Measurements from ENCODE around the genes MYL10 and RELN.

GRCh38 chr7:101537177-101537589 is 91.9 kb downstream of the MYL10 start:
CAGE:
- cytosol, long polyA minus RNA: no peak
- cytosol, long polyA plus RNA: no peak
- long polyA plus RNA: no peak
- nucleus, long polyA minus RNA: no peak
- nucleus, long polyA plus RNA: no peak

CAGE:
- cytosol, long polyA minus RNA: no peak
- cytosol, long polyA plus RNA: no peak
- long polyA plus RNA: no peak
- nucleus, long polyA minus RNA: no peak
- nucleus, long polyA plus RNA: no peak
Measured at GRCh38 chr7:101629198-101629525, at the start of gene MYL10. Gene MYL10 (minus strand): TSS chr7:101629296.

CAGE:
- cytosol, long polyA minus RNA: no peak
- cytosol, long polyA plus RNA: no peak
- long polyA plus RNA: no peak
- nucleus, long polyA minus RNA: no peak
- nucleus, long polyA plus RNA: no peak
Measured at GRCh38 chr7:101664239-101665097, 35.4 kb upstream of the MYL10 start.

GRCh38 chr7:101701126-101701837 is 72.2 kb upstream of the MYL10 start:
CAGE:
- cytosol, long polyA minus RNA: no peak
- cytosol, long polyA plus RNA: no peak
- long polyA plus RNA: no peak
- nucleus, long polyA minus RNA: no peak
- nucleus, long polyA plus RNA: no peak

GRCh38 chr7:101718404-101719535 is 89.7 kb upstream of the MYL10 start:
CAGE:
- cytosol, long polyA minus RNA: no peak
- cytosol, long polyA plus RNA: no peak
- long polyA plus RNA: no peak
- nucleus, long polyA minus RNA: no peak
- nucleus, long polyA plus RNA: no peak

DNA sequence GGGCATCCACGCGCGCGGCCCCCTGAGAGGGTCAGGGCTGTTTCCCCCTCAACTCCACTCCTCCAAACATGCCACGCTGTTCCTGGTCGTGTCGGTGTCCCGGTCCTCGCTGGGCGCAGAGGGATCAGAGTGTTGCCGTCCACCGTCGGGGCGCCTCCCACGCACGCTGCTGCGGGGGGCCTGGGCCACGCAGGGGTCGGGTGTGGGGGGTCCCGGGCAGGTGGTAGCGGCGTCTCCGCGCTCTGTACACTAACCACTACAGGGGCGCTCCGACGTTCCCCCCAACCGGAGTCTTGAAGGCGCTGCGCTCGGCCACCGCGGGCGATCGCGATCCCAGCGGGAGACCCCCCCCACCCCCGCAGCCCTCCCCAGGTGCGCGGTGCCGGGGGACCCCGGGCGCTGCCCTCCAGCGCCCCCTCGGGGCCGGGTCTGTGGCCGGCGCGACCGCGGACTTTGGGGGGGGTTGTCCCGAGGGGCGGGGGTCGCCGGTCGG is 2.1 kb upstream of the CUX1 start:
CAGE:
- cytosol, long polyA minus RNA: no peak
- cytosol, long polyA plus RNA: no peak
- long polyA plus RNA: no peak
- nucleus, long polyA minus RNA: no peak
- nucleus, long polyA plus RNA: no peak

CAGE:
- cytosol, long polyA minus RNA: no peak
- cytosol, long polyA plus RNA: no peak
- long polyA plus RNA: no peak
- nucleus, long polyA minus RNA: no peak
- nucleus, long polyA plus RNA: no peak
Measured at GRCh38 chr7:101912701-101912900, 95.2 kb downstream of the CUX1 start.

DNA sequence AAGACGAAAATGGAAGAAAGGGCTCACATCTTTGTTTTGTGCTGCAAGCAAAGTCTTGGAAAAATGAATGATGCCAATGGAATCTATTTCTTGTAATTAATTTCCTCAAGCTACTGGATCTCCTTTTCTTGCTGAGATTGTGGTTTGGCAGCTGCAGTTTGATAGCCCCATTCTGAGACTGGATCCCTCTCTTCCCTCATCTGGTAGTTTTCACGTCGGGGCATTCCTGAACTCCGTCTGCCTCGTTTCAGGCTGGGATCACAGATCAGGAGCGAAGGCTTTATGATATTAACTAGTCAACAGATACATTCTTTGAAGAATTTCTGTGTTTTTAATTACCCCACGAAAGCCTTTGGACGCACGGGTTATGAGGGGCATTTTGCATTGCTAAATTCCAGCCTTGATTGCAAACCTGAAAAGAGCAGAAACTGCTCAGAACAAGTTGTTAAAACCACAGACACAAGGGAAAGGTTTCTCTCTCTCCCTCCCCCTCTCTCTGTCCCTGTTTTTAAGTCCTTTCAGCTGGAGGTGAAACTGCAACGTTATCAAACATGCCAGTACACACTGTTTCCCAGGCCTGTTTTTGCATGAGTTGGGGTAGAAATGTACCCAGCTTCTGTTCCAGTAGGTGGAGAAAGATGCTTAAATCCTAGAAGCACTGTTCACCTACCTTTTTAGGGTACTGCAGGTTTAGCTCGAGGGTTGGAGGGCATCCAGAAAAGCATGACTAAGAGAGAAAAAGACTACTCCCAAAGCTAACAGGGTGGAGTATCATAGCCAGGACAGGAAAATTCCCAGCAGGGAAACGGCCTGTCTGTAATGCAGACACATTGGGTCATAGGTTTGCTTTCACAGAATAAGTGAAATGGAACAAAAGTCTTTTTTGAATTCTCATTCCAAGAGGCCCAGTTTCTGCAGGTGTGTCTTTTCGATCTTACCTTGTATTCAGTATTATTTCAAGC is 124.3 kb downstream of the CUX1 start:
CAGE:
- cytosol, long polyA minus RNA: no peak
- cytosol, long polyA plus RNA: no peak
- long polyA plus RNA: no peak
- nucleus, long polyA minus RNA: no peak
- nucleus, long polyA plus RNA: no peak

CAGE:
- cytosol, long polyA minus RNA: no peak
- cytosol, long polyA plus RNA: no peak
- long polyA plus RNA: no peak
- nucleus, long polyA minus RNA: no peak
- nucleus, long polyA plus RNA: no peak
Measured at GRCh38 chr7:101995120-101995824, 177.8 kb downstream of the CUX1 start.

DNA sequence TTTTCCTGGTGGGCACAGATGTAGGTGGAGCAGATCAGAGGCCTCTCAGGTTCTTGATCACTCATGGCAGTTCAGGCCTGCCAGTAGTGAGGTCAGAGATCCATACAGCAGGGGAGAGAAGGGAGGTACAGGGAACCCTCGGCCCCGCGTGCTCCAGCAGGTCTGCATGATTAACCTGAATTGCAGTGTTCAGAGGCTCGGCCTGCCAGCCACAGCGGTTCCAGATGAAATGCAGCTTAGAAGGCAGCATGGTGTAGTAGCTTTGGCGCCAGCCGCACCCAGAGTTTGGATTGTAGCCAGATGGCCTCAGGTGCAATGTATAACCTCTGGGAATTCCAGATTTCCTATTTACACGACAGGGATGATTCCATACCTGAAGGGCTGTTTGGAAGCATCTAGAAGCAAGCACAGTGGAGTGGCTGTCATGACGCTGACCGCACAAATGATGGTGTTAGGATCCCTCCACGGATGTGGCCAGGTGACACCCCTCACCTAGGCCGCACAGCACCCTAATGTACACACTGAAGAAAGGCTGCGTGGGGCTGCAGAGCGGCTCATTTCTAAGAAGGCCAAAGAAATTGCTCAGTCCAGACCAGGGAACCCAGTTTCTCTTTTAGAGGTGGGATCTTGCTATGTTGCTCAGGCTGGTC is 191.6 kb downstream of the CUX1 start:
CAGE:
- cytosol, long polyA minus RNA: no peak
- cytosol, long polyA plus RNA: no peak
- long polyA plus RNA: no peak
- nucleus, long polyA minus RNA: no peak
- nucleus, long polyA plus RNA: no peak

DNA sequence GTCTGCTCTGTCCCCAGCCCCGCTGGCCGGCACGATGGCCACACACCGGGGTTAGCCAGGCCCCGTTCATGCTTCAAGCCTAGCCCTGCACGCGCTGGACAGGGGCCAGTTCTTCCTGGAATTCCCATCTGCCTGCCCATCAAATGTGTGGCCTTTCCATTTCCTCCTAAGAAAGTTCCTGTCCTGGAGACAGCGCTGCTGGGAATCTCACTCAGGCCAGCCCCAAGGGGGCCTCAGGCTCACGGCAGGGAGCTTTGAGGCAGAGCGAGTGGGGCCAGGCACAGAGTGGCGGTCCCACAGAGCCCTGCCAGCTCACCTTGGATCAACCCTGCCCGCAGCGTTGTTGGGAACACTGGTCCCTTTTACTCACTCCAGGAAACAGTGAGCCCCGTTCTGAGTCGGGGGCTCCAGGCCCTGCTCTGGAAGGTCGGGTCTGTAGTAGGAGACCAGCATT is 18.1 kb downstream of the SH2B2 start:
CAGE:
- cytosol, long polyA minus RNA: no peak
- cytosol, long polyA plus RNA: no peak
- long polyA plus RNA: no peak
- nucleus, long polyA minus RNA: no peak
- nucleus, long polyA plus RNA: no peak

DNA sequence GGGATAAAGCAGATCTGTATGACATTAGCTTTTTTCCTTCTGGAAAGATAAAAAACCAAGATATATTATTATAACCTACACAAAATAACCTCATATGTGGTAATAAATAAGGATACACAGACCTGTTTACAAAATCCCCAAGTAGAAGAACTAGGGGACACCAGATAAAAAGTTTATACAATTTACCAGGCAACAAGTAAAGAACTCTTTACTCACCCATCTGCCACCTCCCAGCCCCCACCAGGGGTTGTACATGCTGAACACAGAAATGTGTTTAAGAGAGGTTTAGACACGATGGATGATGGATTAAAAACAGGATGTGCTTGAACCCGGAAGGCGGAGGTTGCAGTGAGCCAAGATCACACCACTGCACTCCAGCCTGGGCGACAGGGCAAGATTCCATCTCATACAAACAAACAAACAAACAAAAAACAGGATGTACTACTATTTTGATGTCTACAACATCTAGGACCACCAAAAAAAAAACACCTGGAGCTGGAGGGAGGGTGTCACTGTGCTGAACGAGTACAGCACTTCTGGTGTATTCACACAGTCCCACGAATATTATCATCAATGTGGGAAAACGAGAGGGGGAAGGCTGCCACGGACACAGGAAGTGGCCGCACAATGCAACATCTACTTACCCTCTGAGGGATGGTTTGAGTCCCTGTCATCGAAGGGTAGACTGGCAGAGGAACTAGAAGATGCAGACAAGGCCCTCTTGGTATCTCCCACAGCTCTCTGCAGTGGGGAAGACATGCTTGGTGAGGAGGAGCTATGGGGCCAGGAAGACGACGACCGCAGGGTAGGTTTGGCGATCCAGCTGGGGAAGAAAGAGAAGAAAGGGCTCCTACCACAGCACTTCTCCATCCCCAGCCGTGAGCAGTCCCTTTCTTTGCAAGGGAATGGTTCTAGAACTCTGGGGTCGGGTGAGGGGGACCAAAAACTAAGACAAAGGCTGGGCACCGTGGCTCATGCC is 13.9 kb upstream of the PRKRIP1 start:
CAGE:
- cytosol, long polyA minus RNA: no peak
- cytosol, long polyA plus RNA: no peak
- long polyA plus RNA: no peak
- nucleus, long polyA minus RNA: no peak
- nucleus, long polyA plus RNA: no peak

DNA sequence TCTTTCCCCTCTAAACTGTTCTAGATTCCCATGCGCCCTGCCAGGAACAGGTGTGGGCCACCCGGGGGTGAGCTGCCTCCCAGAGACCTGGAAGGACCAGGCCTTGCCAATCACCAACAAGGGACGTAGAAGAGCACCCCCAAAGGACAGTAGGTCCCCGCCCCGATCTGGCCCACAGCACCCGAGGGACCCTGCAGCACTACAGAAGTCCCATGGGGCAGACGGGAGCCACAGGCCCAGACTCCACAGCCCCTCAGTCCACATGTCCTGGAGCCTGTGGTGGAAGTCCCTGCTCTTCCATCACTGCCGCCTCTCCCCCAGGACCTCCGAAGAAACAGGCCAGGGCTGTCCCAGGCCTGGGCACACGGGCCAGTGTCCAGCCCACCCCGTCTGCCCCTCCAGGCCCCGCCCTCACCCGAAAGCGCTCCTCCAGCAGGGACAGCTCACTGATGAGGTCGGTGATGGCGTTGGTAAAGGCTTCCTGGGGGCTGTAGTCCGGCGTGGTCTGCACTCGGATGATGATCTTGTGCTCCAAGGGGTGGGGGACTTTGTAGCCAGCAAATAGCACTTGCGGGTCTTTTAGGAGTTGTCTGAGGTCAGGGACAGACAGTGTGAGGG is 4.7 kb downstream of the POLR2J start:
CAGE:
- cytosol, long polyA minus RNA: no peak
- cytosol, long polyA plus RNA: no peak
- long polyA plus RNA: no peak
- nucleus, long polyA minus RNA: no peak
- nucleus, long polyA plus RNA: no peak

DNA sequence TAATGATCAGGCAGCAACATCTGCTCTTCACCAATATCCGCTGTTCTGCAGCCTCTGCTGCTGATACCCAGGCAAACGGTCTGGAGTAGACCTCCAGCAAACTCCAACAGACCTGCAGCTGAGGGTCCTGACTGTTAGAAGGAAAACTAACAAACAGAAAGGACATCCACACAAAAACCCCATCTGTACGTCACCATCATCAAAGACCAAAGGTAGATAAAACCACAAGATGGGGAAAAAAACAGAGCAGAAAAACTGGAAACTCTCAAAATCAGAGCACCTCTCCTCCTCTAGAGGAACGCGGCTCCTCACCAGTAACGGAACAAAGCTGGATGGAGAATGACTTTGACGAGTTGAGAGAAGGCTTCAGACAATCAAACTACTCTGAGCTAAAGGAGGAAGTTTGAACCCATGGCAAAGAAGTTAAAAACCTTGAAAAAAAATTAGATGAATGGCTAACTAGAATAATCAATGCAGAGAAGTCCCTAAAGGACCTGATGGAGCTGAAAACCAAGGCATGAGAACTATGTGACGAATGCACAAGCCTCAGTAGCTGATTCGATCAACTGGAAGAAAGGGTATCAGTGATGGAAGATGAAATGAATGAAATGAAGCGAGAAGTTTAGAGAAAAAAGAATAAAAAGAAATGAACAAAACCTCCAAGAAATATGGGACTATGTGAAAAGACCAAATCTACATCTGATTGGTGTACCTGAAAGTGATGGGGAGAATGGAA is 32.8 kb downstream of the FAM185A start:
CAGE:
- cytosol, long polyA minus RNA: no peak
- cytosol, long polyA plus RNA: no peak
- long polyA plus RNA: no peak
- nucleus, long polyA minus RNA: no peak
- nucleus, long polyA plus RNA: no peak

CAGE:
- cytosol, long polyA minus RNA: no peak
- cytosol, long polyA plus RNA: no peak
- long polyA plus RNA: no peak
- nucleus, long polyA minus RNA: no peak
- nucleus, long polyA plus RNA: no peak
Measured at GRCh38 chr7:102977728-102979007, 65.4 kb downstream of the LRRC17 start.

CAGE:
- cytosol, long polyA minus RNA: no peak
- cytosol, long polyA plus RNA: no peak
- long polyA plus RNA: no peak
- nucleus, long polyA minus RNA: no peak
- nucleus, long polyA plus RNA: no peak
Measured at GRCh38 chr7:103299088-103299629, 1.9 kb downstream of the PMPCB start.

DNA sequence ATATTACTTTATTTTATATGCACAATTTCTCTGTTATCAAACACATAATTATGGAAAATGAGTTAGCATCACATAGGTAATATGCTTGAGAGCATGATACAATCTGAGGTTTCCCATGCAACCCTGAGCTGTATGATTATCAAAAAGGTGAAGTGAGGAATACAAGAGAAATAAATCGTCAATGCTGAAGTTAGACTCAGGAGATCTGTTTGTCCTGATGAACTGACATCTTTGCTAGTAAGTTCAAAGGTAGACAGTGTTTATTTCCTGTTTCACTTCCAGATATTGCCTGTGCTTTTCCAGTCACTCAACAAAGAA is 214.3 kb upstream of the SLC26A5 start:
CAGE:
- cytosol, long polyA minus RNA: no peak
- cytosol, long polyA plus RNA: no peak
- long polyA plus RNA: no peak
- nucleus, long polyA minus RNA: no peak
- nucleus, long polyA plus RNA: no peak

GRCh38 chr7:103989471-103990369 is at the start of gene RELN:
Gene RELN (minus strand): TSS chr7:103989658.
CAGE:
- cytosol, long polyA minus RNA: no peak
- cytosol, long polyA plus RNA: no peak
- long polyA plus RNA: no peak
- nucleus, long polyA minus RNA: no peak
- nucleus, long polyA plus RNA: no peak

GRCh38 chr7:104986530-104987125 is 27.4 kb upstream of the KMT2E start:
CAGE:
- cytosol, long polyA minus RNA: no peak
- cytosol, long polyA plus RNA: no peak
- long polyA plus RNA: no peak
- nucleus, long polyA minus RNA: no peak
- nucleus, long polyA plus RNA: no peak

GRCh38 chr7:105028748-105029964 is 15.2 kb downstream of the KMT2E start:
CAGE:
- cytosol, long polyA minus RNA: no peak
- cytosol, long polyA plus RNA: no peak
- long polyA plus RNA: no peak
- nucleus, long polyA minus RNA: start-site peak on the plus strand at chr7:105029237-105029301, 5 reads; start-site peak on the plus strand at chr7:105029382-105029462, 8 reads
- nucleus, long polyA plus RNA: no peak